HT-29 (cell line): ENCODE results near the gene COP1.

GRCh38 chr1:173406418-173407303 is 70.5 kb upstream of the PRDX6 start:
- RAMPAGE, long total RNA, result no peak

DNA sequence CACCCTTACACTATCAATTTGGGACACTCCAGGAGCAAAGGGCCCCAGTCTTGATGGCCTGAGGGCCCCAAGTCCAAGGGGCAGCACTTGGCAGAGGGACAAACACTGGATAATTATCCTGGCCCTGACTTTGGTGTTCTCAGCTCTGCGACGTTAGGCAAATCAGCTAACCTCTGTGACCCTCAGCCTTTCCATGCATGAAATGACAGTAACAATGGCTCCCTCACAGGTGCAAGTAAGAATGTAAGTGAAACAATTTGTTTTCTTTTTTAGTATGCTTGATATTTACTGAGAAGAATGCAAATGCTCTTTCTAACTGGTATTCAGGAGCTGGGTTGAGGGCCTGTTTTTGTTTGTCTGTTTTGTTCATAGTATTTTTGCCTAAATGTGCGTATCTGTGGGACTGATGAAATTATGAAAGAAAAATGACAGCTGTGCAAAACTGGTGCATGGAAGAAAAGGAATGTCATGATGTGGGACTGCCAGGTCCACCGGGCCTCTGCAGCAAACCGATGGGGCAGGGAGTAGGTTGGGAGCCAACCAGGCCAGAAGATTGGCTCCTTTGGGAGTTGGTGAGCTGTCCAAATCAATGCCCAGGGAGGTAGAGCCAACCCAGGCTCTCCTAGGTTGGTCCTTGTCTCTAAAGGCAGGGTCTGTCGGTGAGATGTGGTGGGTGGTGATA is 61.5 kb upstream of the PRDX6 start:
- RAMPAGE, long total RNA, result no peak

DNA sequence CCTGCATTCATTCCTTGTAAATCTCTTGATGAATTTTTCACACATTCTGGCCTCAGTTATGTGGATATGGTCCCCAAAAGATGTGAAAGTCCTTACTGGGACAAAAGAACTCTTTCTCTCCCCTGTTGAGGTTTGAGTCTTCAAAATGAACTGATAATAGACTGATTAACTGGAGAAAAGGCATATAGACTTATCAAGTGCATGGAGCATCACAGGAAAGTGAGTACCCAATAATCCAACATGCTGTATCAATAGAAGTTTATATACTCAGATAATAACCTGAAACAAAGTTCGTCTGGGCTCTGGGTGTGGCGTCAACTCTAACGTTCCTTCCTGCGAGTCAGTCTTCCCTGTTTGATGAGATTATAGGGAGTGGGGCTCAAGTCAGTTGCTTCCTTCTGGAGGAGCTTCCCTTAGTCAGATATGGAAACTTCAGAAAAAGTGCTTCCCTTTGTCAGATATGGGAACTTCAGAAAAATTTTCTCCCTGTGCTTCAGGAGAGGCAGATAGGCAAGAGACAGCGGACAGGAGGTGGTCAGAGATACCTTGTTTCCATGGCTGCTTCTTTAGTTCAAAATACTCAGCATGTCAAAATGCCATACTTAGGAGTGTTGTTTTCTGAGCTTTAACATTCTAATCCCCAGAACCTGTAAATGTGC is 51.2 kb upstream of the PRDX6 start:
- RAMPAGE, long total RNA, result no peak

DNA sequence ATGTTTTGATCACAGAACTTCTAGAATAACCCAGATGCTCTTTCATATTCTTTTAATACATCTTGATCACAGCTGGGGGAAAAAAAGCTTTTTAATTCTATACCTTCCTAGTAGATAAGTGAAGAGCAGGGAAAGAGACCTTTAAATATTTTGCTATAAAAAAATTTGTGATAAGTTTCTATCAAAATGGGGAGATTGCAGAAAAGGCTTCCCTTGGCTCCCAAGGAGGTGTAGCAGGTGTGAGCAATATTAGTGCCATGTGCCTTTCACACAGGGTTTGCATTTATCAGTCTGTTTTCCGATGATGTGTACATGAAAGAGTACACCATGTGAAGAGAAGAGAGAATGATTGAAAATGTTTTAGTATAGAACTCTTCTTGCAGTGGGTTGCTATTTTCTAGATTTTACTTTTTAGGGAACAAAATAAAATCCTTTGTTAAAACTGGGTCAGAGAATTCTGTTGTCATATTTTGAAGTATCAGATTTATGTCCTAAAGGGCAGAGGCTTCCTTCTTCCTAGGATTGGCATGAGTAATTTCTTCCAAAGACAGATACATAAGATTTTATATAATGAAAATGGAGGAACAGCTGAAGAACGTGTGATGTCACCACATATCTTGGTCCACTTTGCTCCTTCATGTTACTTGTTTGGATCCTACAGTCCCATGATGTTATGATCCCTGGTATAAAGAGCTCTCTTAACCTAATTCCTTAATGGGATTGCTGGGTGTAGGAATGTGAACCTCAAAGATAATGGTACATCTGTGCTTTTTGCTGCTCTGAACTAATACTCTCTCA is 11.4 kb downstream of the PRDX6 start:
- RAMPAGE, long total RNA, result no peak

DNA sequence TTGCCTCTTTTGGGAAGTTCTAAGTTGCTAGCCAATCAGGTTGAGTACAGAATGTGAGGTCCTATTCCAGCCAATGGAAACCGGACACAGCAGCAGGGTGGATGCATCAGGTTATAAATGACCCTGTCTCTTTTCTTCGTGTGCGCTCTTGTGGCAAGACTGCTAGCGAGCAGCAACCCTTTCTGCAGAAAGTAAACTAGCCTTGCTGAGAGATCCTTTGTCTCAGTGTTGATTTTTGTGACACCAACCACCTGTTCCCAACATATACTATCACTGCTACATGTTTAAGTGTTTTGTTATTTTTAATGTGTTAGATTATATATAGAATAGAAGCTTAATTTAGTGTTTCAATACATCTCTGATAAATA is 7.6 kb downstream of the TEX50 start:
- RAMPAGE, long total RNA, result no peak

GRCh38 chr1:173916526-173916969 is 579 bp downstream of the SERPINC1 start:
- RAMPAGE, long total RNA, result no peak

DNA sequence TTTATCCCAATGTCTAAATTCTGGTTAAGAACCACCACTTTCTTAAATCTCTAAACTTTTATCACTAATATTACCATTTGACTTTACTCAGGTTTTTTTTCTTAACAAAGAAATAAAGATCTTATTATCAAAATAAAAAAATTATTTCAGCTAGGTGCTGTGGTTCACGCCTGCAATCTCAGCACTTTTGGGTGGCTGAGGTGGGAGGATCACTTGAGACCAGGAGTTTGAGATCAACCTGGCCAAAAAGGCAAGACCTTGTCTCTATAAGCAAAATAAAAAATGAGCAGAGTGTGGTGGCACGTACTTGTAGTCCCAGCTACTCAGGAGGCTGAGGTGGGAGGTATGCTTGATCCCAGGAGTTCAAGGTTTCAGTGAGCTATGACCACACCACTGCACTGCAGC is 23.5 kb downstream of the RC3H1 start:
- RAMPAGE, long total RNA, result no peak

GRCh38 chr1:174159717-174160687 is 682 bp downstream of the RABGAP1L start:
- RAMPAGE, long total RNA, result no peak

- RAMPAGE, long total RNA, result no peak
These were observed 71.9 kb upstream of the GPR52 start for GRCh38 chr1:174375876-174376184.

DNA sequence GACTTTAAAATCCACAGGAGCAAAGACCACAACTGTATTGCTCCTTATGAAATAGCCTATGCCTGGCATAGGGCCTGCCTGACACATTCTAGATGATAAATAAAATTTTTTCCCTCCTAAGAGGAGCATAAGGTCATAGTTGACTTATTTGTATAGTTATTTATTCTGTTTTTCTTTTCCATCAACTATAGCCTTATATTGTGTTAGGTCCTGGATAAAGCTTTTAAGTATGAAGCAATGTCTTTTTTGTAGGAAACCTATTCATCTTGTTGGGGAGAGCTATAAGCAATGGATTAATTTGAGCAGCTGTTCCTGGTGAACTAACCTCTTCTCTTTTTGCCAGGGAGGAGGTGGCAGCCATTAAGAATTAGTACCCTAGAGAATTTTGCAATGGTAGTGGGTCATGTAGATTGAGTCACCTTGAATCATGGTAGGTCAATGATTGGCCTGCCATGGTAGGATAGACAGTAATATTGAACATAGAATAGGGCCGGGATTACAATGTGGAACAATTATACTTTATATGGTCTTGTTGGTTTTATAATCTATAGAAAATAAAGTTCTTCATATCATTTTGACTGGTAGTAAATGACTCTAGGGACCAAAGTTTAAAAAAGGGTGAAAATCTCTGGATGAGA is 47.3 kb upstream of the GPR52 start:
- RAMPAGE, long total RNA, result no peak

DNA sequence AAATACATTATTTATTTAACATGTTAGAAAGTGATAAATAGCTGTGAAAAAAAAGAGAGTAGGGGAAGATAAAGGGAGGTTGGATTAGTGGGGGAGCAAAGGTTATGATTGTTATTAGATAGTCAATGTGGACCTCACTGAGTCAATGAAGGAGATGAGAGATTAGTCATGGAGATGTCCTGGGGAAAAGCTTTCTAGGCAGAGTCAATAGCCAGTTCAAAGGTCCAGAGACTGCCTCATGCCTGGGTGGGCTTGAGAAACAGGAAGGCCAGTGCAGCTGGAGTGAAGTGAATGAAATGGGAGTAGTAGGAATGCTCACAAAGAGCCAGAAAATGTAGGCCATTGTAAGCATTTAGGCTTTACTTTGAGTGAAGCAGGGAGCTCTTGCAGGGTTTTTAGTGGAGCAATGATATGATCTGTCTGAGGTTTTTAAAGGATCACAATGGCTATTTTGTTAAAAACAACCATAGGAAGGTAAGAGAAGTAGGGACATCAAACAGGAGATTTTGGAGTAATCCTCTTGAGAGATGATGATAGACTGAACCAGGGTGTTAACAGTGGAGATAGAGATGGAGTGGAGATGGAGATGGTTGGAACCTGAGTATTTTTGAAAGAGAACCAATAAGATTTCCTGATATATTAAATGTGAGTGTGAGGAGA is 186.9 kb upstream of the CACYBP start:
- RAMPAGE, long total RNA, result no peak

DNA sequence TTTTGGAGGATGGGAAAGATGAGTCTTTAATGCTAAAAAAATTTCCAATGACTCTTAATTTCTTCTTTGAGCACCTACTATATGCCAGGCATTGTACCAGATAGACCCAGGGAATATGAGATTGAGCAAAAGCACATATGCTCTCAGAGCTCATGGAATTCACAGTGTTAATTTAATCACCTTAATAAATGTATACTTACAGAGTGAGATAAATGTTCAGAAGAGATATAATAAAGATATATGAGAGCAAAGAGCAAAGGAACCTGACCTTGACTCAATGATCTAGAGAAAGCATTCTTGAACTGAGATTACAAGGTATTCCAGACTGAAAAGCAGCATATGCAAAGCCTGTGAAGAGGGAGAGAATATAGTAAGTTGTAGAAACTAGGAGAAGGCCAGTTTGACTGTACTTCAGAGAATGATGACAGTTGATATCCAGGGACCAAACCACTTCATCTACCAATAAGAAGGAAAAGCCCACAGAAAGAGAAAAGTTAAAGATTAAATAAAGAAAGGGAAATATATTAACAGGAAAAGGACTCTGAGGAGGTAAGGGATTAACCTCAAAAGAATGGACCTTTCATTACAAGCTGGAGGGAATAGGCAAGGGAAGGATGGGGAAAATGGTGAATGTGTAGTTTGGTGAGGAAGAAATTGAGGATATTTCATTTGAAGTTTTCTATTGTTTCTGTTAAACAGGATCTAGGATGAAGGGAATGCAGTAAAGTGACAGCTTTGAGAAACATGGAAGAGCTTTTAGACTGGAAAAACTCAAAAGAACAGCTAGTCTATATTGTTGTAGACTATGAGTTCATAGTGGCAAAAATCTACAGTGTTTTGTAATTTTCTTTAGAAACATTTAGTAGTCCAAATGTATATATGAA is 180.2 kb upstream of the CACYBP start:
- RAMPAGE, long total RNA, result no peak

DNA sequence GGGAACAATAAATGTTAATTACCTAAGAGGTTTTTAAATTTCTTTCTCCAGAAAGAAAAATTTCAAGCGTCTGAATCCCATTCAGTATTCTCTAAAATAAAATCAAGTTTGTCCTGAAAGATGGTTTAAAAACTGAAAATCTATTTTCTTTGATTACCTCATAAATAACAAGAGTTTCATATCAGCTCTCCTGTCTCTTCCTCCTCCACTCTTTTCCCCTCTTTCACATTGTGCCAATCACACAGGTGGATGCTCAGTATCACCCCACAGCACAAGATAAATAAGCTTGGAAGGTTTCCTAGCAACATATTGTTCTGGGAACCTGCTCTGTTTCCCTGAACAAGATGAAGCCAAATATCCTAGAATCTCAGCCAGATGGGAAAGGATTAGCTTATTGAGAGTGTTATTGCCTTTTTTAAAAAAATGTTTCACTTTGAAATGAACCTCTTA is 45.7 kb upstream of the CACYBP start:
- RAMPAGE, long total RNA, result no peak

GRCh38 chr1:175209056-175209597 is 16.6 kb upstream of the KIAA0040 start:
- RAMPAGE, long total RNA, result no peak

DNA sequence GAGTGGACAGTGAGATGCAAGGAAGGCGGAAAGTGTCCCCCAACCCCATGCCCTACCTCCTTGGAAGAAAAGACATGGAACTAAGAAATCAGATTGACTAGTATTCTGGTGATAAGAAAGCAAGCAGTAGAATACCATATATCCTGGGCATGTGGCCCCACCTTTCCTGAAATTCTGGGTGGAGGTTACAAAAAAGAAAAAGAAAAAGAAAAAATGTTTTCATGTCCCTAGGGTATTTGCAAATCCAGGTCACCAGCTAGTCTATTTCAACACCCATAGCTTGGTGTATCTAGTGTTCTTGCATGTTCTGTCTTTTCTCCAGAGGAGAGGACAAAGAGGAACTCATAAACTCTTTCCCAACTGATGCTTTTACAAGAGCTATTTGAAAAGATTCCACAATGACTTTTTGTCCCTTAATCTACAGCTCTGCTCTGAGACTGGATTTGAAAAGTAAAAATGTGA is 126.4 kb upstream of the KIAA0040 start:
- RAMPAGE, long total RNA, result no peak

GRCh38 chr1:175419014-175419438 is 226.4 kb upstream of the KIAA0040 start:
- RAMPAGE, long total RNA, result no peak

- RAMPAGE, long total RNA, result no peak
These were observed 144.2 kb downstream of the TNR start for GRCh38 chr1:175598808-175599890.

DNA sequence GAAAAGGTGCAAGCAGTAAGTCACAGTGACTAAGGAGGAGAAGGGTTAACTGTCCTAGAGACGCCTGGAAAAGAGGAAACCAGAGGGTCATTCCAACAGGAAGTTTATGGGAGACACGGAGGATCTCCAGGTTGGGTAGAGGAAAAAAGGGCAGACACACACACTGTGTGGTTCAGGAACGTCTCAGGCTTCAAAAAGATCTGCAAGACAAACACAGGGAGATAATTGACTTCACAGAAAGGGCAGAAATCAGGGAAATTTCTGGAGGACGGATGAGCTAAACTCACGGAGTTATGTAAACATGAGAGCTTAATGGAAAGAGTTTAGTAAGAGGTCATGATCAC is 96.4 kb upstream of the TNR start:
- RAMPAGE, long total RNA, result no peak

DNA sequence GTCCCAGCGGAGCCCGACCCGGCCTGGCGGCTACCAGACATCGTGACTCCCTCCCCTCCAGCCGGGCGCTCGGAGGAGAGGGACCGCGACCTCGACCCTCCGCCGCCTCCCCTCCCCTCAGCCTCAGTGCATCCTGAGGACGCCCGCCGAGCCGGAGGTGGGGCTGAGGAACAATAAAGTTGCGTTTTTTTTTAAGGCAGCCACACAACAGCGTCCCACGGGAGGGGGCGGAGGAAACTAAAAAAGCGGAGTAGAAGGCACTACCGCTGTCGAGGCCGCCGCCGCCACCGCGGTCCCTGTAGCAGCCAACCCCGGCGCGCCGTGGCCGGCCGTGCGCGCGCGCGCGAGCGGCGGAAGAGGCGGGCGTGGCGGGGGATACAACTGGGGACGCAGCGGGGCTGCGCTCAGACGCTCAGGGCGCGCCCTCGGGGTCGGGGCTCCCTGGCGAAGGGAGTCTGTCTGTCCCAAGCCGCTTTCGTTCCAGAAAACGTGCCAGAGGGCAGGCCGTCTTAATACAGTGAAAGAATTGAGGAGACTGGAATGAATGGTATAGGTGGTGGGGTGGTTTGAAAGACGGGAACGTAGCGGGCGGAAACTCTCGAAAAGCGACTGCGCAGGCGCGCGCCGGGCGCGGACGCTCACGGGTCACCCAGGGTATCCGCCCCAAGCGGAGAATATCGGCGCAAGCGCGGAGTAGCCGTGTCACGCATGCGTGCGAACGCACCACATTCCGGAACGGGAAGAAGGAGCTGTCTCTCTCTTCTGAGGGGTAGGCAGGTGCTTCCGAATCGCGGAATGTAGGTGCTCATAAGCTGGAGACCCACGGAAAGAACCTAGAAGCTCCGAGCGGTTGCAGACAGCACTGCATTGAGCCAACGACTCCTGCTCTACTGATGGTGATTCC is at the start of gene COP1:
Gene COP1, minus strand, starts transcription at position 349 of the 904 bp plus-strand sequence.
- RAMPAGE, long total RNA, result no peak

DNA sequence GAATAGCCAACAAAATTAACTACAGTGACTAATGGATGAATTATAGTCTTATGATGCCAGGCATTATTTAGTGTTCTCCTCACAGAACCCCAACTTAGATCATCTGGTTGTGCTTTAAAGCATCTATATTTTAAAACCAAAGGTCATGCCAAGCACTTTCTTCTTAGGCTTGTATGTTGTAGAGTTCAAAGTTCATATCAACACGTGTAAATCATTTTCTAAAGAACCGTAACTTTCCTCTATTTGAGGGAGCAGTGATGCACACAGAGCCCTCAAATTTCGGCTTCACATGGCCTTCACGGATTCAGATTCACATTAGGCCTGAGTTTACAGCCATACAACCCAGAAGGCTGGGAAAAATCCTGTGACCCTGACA is 52.0 kb upstream of the SEC16B start:
- RAMPAGE, long total RNA, result no peak